Metastatic Breast Carcinoma in the Ovary (tissue), 3 donors: ENCODE results near the gene WNT9A.

GRCh38 chr1:226983716-226984772 is 44.0 kb downstream of the COQ8A start:
- PRO-cap, 3 experiments = no peak in any of the 3 experiments

DNA sequence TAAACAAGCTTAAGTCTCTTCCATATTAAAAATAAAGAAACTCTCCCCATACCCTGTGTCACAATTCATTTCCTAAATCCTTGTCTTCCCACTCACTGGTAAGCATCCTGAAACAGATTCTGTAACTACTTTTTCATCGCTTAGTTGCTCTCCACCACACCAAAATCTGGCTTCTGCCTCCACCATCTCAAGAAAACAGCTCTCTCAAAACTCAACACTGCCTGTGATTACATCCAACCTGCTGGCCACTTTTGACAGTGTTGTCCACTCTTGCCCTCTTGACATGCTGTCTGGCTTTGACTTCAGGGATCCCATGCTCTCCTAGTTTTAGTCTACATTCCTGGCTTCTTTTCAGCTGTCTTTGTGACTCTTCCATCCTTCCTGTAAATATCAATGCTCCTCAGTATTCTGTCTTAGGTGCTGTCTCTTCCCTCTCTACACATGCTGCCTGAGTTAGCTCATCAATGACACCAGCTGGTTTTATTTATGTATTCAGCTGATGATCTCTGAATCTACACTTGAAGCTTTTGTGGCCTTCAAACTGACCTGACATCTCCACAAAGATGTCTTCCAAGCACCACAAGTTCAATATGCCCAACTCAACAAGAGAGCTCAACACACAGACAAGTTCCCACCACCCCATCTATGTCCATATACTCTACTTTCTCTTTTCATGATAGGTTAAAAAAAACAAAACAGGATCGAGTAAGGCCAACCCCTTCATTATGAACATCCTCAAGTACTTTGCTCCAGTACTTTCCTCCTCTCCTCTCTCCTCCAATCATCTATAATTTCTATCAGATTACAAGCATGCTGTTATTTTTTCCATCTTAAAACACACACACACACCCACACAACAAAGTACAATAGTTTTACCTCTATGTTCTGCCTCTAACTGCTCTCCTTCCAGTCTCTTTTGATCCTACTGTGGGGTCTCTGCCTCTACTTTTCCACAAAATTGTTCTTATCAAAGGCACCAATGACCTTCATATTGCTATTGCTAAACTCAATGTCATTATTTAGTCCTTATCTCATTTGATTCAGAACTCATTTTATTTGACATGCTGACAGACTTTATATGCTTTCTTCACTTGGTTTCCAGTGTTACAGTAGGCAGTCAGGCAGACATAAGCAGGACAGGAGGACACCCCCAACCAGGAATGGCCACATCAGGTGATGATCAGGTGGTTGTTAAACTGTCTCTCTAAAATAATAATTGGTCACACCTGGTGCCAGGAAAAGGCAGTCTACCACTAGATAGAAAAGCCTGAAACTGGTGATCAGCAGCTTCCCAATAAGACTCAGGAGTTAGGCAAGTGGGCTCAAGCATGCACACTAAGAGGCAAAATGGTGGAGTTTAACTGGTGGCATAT is 156.7 kb downstream of the COQ8A start:
- PRO-cap, 3 experiments = no peak in any of the 3 experiments

GRCh38 chr1:227299089-227299487 is 19.2 kb downstream of the CDC42BPA start:
- PRO-cap, 3 experiments = peak in 1 of 3 experiments; most common minus-strand start chr1:227299312 (in 1)

- PRO-cap, 3 experiments = peak in 3 of 3 experiments; most common plus-strand start chr1:227948069 (in 2); most common minus-strand start chr1:227947930 (in 3)
Measured at GRCh38 chr1:227947212-227948298, at the start of gene WNT9A. Gene WNT9A, minus strand, starts transcription at chr1:227947932.

DNA sequence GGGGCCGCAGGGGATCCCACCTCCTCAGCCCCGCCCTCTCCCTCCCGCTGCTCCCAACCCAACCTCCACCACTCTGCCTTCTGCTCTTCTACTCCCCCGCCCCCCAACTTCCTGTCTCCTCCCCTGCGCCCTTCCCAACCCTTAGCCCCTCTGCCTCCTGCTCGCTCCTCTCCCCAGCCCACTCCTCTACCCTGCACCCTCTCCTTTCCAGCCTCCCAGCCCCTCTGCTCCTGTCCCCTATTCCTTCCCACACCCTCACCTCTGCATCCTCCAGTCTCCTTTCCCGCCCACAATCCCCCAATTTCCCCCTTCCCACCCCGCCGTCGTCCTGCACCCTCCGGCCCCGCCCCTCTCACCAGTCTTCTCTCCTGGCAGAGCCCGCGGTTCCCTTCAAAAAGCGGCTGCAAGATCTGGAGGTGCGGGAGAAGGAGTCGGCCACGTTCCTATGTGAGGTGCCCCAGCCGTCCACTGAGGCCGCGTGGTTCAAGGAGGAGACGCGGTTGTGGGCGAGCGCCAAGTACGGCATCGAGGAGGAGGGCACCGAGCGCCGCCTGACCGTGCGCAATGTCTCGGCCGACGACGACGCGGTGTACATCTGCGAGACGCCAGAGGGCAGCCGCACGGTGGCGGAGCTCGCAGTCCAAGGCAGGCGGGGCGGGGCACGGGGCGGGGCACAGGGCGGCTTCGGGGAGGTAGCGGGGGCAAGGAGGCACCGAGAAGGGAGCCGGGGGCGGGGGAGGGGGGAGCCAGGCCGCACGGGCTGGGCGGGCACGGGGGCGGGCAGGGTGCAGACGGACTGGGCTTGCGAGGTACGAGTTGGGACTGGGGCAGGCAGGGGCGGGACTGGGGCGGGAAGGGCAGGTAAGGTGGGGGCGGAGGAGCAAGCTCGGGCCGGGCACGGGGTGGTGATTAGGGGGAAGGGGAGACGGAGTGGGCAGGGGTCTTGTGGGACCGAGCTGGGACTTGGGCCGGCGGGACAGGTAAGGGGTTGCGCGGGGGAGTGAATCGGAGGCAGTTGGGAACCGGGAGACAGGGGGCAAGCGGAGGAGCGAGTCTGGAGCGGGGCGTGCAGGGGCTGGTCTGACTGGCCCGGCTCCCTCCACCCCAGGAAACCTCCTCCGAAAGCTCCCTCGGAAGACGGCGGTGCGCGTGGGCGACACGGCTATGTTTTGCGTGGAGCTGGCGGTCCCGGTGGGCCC is 5.6 kb downstream of the OBSCN start:
- PRO-cap, 3 experiments = peak in 2 of 3 experiments; most common plus-strand start position 106 of the sequence (in 1); most common minus-strand start position 566 of the sequence (in 2)

GRCh38 chr1:228216200-228216814 is 8.5 kb downstream of the OBSCN start:
- PRO-cap, 3 experiments = no peak in any of the 3 experiments

- PRO-cap, 3 experiments = no peak in any of the 3 experiments
Measured at GRCh38 chr1:228246431-228246952, 38.6 kb downstream of the OBSCN start.

- PRO-cap, 3 experiments = no peak in any of the 3 experiments
Measured at GRCh38 chr1:228353208-228353565, 53.4 kb downstream of the TRIM11 start.

- PRO-cap, 3 experiments = peak in 2 of 3 experiments; most common plus-strand start chr1:228371429 (in 1); most common minus-strand start chr1:228371169 (in 1)
Measured at GRCh38 chr1:228370903-228371970, 35.4 kb downstream of the TRIM11 start.

GRCh38 chr1:228372102-228373255 is 34.2 kb downstream of the TRIM11 start:
- PRO-cap, 3 experiments = peak in 2 of 3 experiments; most common plus-strand start chr1:228372882 (in 2); most common minus-strand start chr1:228372662 (in 1)

DNA sequence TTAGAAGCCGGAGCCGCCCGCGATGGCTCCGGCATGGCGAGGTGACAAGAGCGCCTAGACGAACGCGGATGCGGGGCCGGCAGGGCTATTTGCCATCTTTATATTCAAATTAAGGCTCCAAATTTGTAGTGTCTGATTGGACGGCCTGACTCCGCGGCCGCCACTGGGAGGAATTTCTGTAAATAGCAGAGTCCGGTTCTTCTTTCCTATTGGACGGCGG is 6.6 kb downstream of the H2BC26 start:
- PRO-cap, 3 experiments = peak in 1 of 3 experiments; most common minus-strand start position 72 of the sequence (in 1)

DNA sequence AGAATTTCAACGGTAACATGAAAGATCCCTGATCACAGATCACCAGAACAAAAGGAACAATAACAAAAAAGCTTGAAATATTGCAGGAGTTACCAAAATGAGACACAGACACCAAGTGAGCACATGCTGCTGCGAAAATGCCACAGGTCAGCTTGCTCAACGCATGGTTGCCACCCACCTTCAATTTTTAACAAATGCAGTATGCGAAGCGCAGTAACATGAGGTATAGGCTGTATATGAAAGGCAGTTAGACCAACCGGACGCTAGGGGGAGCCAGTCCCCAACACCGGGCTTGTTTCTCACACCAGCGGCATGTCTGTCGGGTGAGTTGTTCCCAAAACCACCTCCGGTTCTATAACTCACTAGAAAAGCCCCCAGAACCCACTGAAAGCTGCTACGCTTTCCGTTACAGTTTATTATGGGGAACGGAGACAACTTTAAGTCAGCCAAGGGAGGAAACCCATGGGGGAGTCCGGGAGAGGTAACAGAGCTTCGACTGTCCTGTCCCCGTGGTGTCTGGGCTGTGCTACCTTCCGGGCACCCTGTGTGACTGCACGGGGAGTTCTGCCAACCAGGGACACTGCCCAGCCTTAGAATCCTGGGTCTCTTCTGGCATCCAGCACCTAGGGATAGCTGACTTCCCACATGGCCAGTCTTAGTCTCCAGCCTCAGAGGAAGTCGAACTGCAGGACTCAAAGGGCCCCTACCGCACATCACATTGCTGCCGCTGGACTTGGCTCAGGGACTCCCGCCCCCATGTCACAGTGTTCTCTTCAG is 13.9 kb downstream of the RNF187 start:
- PRO-cap, 3 experiments = no peak in any of the 3 experiments

- PRO-cap, 3 experiments = no peak in any of the 3 experiments
Measured at GRCh38 chr1:229032393-229032809, 238.5 kb upstream of the RAB4A start.

DNA sequence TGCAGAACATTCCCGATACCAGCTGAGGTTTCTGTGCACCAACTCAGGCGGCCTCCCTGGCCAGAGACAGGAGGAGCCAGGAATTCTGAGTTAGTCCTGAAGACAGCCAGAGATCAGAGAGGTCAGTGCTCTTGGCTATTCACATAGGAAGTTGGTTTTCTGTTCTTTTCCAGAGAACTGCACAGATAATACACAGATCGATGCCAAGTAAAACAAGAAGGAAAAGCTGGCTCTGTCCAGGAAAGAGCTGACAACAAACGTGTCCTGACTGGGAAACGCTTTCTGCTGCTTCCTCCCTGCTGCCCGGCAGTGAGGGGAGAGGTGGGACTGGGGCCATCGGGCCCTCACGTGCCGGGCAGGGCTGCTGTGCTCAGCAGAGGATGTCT is 211.3 kb upstream of the RAB4A start:
- PRO-cap, 3 experiments = no peak in any of the 3 experiments

GRCh38 chr1:229129818-229130780 is 140.8 kb upstream of the RAB4A start:
- PRO-cap, 3 experiments = no peak in any of the 3 experiments

DNA sequence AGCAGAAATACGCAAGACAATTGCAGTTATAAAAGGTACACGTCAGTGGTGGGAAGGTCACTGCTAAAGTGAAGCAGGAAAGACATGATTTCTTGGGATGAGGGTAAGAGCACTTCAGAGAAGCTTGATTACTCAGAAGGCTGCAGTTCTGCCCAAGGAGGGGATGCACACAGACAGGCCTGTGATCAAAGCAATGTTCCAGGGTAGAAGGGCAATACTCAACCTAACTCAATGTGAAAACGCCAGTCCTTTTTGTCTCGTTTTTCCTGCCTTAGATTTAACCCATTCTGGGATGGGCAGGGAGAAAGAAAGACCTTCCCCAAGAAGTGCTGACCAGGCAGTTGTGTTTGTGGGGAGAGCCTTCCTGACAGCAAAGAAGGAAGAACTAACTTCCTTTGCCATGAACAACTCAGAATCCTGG is 112.1 kb upstream of the RAB4A start:
- PRO-cap, 3 experiments = no peak in any of the 3 experiments

GRCh38 chr1:229291143-229291650 is 20.3 kb downstream of the RAB4A start:
- PRO-cap, 3 experiments = no peak in any of the 3 experiments

- PRO-cap, 3 experiments = no peak in any of the 3 experiments
Measured at GRCh38 chr1:229299747-229301068, 29.3 kb downstream of the RAB4A start.

- PRO-cap, 3 experiments = no peak in any of the 3 experiments
Measured at GRCh38 chr1:229339110-229339777, 3.6 kb downstream of the CCSAP start.

DNA sequence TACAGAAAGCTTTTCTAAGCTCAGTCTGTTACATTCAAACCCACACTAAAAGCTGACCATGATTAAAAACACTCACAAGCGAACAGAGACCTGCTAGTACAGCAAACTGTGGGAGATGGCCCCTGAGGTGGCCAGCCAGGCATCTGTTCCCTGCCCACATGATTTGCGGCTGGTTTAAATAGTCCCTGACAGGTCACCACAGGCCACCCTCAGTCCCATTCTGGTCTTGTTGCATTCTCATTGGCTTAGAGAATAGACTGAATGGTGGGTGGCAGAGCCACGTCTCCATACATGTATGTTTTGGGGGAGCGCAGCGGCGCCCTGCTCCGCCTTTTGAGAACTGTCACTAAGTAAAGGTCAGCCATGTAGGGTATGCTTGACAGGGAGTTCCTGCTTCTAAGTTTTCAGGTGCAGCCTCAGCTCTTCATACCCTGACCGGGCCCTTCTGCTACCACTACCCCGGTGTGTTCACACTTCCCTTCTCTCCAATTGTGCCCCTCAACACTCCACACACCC is 2.4 kb upstream of the ACTA1 start:
- PRO-cap, 3 experiments = no peak in any of the 3 experiments